ENCODE measurements around a stretch of chr20.

- PRO-cap, result no peak
- RAMPAGE, long total RNA, result no peak
Observed at GRCh38 chr20:33409062-33409550, 7.8 kb upstream of the CDK5RAP1 start.

GRCh38 chr20:33422801-33424045 is 20.3 kb downstream of the SNTA1 start:
- PRO-cap, result no peak
- RAMPAGE, long total RNA, result no peak

- PRO-cap, result no peak
- RAMPAGE, long total RNA, result no peak
Observed at GRCh38 chr20:33431727-33432365, 11.7 kb downstream of the SNTA1 start.

DNA sequence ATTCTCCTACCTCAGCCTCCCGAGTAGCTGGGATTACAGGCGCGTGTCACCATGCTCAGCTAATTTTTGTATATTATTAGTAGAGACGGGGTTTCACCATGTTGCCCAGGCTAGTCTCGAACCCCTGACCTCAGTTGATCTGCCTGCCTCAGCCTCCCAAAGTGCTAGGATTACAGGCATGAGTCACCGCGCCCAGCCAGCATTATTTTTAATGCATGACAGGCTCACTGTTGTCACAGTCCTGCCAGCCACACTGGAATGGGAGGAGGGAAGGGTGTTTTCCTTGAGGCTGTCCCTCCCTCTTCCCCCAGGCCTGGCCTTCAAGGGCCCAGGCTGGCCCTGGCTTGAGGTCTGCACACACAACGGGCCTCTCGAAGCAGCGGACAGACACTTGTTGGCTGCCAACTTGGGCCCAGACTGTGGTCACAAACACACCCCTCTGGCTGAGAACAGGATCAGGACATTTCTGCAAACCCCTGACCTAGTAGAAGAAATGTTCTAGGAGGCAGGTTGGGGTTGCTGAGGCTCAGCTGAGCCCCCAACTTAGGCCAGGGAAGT is 10.1 kb downstream of the SNTA1 start:
- PRO-cap, result unidirectional peak, plus-strand start at position 356 of the sequence
- RAMPAGE, long total RNA, result no peak

DNA sequence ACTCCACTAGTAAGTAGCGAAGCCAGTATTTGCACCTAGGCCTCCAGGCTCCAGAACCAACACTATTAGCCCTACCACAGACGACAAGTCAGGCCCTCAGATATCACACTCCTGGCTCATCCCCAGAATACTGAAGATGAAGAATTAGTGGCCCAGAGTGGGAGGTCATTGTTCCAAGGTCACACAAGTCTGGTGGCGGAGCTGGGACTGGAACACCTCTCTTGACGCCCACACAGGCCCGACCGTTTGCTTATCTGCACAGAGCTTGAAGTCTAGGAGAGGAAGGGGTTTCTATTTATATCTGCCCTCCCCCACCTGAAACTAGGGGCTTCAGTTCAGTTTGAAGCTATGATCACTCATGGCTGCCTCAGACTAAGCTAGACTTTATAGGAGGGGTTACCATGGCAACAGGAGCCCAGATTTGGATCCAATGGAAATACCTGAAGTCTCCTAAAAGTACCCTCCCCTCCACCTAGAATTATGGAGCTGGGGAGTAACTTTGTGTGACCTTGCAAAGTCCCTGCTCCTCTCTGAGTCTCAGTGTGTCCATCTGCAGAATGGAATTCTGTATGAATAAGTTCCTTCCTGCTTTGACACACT is 2.2 kb downstream of the SNTA1 start:
- PRO-cap, result no peak
- RAMPAGE, long total RNA, result no peak

DNA sequence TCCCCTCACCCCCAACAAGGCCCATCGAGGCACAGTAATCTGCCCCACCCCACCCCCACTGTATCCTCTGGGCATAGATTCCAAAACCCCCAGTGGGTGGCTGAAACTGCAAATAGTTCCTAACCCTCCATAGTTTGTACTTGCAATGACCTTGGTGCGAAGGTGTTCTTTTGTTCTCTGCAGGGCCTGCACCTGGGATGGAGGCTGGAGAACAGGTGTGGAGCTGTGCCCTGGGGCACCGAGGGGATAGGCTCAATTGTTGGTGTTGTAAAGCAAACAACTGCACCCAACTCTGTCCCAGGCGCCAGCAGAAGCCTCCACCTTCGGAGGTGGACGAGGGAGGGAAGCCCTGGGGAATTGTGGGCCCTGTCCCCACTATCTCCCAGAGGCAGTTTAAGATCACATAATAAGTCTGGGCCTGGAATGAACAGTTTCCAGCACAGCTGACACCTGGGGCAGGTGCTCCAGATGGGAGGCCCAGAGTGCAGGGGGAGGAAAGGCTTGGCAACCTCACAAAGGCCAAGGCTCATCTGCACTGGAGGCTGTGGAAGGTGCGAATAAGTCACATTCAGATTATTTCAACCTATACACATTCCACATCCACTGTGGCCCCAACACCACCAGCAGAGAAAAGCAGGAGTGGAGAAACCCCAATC is 12.5 kb upstream of the CBFA2T2 start:
- PRO-cap, result no peak
- RAMPAGE, long total RNA, result no peak

GRCh38 chr20:33648426-33648967 is 13.6 kb upstream of the C20orf144 start:
- PRO-cap, result no peak
- RAMPAGE, long total RNA, result no peak

DNA sequence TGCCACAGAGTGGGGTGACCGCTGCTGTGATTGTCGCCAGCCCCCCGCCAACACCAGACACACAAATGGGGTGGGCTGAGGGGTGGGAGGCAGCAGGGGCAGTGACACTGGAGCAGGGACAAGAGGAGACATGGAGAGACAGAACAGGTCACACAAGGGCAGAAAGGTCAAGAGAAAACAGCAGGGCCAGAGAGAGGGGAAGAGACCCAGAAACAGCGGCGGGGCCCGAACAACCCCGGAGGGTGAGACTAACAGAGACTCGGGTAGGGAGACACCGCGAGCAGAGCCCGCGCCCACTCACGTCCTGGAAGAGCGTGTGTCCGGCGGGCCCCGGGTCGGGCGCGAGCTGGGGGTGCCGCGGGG is 324 bp downstream of the NECAB3 start:
- PRO-cap, result no peak
- RAMPAGE, long total RNA, result no peak

DNA sequence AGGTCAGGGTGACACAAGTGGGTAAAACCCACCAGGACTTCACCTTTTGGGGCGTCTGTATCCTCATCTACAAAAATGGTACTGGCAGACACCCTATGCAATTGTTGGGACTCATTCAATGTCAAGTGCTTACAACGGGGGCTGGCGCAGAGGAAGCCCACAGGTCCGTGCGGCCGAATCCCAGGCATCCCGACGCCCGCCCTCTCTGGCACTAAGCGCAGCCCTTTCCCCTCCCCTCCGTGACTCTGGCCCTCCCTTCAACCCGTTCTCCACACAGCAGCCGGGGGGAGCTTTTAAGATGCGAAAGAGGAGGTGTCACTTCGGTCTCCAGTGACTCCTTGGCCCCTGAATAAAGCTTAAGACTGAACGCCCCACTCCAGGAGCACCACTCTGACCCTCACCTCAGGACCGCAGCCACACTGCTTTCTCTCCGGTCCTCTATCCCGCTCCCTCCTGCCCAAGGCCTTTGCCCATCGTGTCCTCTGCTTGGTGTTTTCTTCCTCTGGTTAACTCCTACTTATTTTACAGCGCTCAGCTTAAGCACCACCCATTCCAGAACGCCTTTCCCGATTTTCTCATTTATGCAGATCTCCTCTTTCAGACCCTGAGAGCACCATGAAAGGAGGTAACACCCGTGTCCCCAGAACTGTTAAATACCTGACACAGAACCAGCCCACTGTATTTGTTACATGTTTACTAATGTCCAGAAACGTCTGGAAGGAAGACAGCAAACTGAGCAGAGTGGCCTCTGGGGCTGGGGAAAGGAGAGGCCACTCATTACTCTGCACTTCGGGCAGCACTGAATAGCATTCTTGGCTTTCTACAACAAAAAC is 653 bp upstream of the NECAB3 start:
- PRO-cap, result bidirectional peak, plus-strand start at position 296 of the sequence, minus-strand start at position 213 of the sequence; unidirectional peak, minus-strand start at position 496 of the sequence
- RAMPAGE, long total RNA, result no peak

DNA sequence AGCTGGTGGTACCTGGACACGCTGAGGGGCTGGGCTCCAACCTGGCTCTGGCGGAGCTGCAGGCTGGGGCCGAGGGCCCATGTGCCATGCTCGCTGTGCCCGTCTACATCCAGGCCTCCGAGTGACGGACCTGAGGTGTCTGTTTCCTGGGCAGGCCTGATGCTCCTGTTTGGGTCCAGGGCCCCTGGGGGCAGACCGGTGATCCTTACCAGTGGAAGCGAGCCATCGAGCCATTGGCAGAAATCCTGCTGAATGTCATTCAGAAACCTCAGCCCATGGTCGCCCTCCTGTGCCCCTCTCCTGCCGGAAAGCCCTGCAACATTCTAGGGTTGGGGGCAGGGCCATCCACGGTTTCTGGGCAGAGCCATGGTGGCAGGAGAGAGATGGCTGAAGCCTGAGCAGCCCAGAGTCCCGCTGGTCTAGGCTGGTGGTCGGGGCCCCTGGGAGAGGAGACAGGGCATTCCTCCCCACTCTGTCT is 19.7 kb upstream of the CHMP4B start:
- PRO-cap, result no peak
- RAMPAGE, long total RNA, result no peak

- PRO-cap, result no peak
- RAMPAGE, long total RNA, result no peak
Observed at GRCh38 chr20:33828153-33828861, 17.2 kb downstream of the CHMP4B start.

DNA sequence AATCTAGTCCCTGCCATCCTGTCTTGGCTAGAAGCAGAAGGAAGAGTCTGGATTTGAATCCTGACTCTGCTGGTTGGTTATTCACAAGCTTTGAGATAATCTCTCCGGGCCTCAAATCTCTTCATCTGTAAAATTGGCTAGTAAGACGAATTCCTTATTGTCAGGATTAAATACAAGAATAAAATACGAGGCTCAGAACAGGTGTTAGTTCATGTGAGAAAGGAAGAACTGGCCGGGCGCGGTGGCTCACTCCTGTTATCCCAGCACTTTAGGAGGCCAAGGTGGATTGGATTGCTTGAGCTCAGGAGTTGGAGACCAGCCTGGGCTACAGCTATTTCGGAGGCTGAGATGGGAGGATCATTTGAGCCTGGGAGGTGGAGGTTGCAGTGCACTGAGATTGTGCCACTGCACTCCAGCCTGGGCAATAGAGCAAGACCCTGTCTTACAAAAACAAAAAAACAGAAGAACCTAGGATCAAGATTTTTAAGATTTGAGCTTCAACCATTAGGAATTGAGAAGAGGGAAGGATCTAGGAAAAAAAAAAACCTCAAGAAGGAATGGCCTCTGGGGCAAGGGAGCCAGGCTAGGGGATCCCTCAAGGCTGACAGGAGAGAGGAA is 25.9 kb downstream of the CHMP4B start:
- PRO-cap, result no peak
- RAMPAGE, long total RNA, result no peak

- PRO-cap, result bidirectional peak, plus-strand start at chr20:34111305, minus-strand start at chr20:34111175; bidirectional peak, plus-strand start at chr20:34111869, minus-strand start at chr20:34111865
- RAMPAGE, long total RNA, result no peak
Observed at GRCh38 chr20:34111124-34112087, 637 bp downstream of the EIF2S2 start.

DNA sequence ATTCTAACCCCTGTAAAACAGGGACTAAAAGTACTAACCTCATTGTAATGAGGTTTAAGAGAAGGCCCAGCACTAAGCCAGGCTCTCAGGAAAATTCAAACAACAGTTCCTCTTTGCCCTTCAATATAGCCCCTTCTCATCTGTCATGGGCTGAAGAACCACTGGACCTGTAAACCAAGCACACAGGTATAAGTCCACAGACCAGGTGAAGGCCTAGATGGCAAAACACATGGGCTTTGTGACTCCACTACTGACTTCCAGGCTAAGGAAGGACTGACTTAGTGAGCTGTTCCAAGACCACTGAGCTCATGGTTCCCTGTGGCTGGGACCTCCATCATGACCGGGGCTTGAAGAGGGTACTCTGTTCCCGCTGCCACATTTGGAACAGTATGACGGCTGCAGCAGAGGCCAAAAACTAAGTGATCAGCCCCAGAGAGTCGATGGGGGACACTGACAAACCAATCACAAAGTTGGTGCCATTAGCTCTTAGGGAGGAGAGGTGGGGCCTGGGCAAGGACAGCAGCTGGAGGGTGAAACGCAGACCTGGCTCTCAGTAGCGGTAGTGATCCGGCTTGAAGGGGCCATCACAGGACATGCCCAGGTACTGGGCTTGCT is 22.6 kb downstream of the AHCY start:
- PRO-cap, result no peak
- RAMPAGE, long total RNA, result start-site peak on the minus strand centred at position 163 of the sequence, 106 bp wide, 91 reads

DNA sequence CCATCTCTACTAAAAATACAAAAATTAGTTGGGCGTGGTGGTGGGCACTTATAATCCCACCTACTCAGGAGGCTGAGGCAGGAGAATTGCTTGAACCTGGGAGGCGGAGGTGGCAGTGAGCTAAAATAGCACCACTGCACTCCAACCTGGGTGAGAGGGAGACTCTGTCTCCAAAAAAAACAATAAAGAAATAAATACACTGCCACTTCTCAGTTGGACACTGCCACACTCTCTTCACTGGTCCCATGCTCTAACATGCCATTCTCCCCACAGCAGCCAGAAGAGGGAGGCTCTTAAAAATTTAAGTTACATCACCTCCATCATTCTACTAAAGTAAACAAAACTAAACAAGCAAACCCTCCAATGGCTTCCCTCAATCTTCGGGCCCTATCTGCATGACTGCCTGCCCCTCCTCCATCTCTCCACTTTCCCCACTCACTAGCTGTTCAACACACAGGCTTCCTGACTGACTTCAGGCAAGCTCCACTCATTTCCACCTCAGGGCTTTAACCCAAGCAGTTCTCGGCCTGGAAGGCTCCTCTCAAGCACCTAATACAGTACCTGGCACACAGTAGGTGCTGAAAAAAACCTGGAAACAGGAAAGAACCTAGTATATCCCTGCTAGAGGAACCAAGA is 3.0 kb downstream of the AHCY start:
- PRO-cap, result no peak
- RAMPAGE, long total RNA, result no peak

DNA sequence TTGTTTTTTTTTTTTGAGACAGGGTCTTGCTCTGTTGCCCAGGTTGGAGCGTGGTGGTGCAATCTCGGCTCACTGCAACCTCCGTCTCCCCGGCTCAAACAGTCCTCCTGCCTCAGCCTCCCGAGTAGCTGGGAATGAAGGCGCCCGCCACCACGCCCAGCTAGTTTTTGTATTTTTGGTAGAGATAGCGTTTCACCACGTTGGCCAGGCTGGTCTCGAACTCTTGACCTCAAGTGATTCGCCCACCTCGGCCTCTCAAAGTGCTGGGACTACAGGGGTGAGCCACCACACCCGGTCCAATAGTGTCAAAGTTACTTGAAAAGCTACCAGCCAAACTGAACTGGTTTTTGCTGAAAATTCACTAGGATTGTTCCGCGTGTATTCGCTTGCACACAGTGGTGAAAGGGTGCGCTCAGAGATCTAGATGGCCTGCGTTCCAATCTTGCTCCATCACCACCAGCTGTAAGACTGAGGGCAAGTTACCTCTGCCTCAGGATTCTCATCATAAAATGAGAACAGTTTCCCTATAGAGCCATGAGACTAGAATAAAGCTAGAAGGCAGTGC is 1.1 kb downstream of the AHCY start:
- PRO-cap, result no peak
- RAMPAGE, long total RNA, result no peak

DNA sequence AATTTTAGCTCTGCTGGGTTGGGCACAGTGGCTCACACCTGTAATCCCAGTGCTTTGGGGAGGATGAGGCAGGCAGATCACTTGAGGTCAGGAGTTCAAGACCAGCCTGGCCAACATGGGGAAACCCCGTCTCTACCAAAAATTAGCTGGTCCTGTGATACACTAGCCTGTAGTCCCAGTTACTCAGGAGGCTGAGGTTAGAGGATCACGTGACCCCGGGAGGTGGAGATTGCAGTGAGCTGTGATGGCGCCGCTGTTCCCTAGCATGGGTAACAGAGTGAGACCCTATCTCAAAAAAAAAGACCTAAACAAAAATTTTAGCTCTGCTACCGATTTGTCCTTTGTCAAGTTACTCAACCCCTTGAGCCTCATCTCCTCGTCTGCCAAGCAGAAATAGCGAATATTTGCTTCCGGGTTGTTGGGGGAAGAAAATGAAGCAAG is 25.1 kb upstream of the ITCH start:
- PRO-cap, result no peak
- RAMPAGE, long total RNA, result no peak

DNA sequence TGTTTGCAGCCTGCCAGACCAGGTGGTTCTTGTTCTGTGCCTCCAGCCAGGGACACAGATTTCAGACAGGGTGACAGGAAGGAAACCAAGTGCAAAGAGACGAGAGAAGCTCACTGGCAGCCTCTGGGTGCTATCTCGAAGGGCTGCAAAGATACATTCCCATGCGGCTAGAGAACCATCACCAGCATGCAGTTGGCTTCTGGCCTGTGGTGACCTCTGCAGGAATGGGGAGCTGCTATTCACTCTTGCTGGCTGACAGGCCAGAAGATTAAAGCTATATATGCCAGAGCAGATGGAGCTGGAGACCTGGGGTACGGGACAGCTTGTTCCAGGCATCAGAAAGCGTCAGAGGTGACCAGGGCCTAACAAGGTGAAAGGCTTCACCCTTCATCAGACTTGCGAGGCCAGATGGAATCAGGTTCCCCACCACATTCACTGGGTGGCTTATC is 20.0 kb downstream of the MAP1LC3A start:
- PRO-cap, result no peak
- RAMPAGE, long total RNA, result no peak

DNA sequence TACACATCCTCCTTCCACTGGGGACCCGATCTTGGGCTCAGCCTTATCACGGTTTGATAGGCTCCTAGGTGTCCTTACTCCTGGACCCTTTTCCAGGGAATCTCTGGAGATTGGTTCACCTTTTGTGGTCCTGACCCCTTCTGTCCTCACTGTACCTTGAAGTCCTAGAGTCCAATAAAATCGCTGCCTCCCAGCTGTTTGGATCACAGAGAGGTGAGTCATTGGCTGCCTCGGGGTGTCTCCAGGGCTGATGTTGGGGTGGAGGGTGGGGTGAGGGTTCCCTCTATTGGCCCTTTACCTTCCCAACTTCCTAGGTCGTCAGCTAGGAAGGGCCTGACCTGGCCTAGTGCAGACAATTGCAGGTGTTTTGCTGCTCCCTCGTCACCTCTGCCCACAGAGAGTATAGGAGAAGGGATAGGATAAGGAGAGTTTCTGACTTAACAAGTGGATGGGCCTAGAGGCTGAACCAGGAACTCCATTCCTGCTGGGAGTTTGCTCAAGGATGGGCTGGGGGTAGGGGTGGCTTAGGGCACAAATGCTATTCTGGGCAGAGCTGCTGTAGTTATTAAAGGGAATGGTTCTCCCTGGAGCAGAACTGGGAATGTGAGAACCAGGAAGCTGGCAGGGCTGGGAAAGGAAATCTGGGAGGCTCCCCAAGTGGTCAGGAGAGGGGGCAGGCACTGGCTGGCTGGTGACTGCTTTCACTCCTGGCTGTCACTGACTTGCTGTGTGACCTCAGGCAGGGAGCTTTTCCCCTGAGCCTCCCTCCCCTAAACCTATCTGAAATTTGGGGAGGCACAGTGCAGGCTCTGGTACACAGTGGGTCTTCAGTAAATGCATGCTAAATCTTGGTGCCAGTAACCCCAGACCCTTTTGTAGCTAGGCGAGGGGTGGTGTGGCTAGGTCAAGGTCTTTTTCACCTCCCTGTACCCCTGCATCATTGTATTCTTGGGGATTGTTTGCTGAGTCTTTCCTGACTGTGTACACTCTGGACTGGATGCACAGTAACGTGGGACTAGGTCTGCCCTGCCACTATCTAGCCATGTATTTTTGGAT is 1.4 kb downstream of the TP53INP2 start:
- PRO-cap, result no peak
- RAMPAGE, long total RNA, result no peak

DNA sequence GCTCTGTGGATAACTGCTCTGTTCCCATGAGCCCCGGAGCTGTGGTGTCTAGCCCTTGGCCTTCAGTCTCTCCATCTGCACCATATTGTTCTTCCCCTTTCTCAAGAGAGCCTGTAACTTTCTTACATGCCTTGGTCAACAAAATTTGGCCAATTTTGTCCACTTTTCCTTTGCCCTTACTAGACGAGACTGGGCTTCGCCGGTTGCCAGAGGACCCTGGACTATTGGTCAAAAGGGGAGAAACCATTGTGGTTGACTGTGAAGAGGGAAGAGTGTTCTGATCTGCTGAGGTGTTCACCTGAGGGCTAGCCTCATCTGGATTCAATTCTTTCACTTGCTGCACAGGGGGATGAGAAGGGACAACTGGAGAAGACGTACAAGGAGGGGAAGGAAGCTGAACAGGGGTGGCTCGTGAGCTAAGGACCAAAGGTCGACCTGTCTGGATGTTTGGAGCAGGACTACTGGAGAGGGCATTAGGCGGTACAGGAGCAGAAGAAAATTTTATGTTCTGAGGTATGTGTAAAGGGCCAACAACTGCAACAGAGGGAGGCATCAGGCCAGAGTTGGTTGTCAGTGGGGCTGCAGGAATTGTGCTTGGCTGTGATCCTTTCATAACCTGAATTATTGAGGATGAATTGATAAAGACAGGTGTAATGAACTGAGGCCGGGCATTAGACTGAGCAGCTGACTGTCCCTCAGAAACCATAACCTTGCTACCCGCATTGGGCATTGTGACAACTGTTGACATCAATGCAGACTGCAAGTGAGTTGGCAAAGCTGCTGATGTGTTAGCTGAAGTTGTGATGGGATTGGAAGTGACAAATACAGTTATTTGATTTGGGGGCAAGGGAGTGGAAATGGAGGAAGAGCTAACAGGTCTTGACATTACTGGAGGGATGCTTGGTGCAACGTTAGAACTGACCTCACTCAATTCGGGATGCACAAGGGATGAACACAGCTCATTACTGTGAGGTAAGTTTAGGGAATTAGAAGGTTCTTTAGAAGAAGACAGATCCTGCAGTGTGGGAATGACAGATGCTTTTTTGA is 36.8 kb downstream of the TP53INP2 start:
- PRO-cap, result no peak
- RAMPAGE, long total RNA, result start-site peak on the minus strand centred at position 65 of the sequence, 606 bp wide, 92 reads